Epithelial cell of esophagus (primary cell): ENCODE measurements around the genes CNTLN and IFNA4.

DNA sequence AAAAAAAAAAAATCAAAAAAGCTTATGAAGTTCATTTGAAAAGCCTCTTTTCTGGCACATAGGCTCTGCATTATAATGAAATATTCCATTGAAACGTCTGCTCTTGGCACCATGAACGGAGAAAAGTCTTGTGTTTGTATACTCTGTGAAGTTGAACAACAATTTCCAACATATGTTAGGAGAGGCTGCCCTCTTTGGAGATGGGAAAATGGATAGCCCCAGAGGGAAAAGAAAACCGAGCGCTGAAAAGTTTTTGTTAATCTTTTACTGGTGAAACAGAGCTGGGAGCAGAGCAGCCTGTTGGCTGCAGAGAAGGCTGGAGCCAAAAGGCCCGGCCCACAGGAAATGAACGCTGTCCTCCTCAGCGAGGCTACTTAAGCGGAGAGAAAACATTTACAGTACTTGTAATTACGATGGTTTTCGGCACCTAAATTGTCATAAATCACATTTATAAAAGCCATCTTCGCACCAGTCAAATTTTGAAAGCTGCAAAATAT, 129.8 kb upstream of the CNTLN start:
- RRBS, result no CpG with 5 or more reads among the region's 11 CpGs

DNA sequence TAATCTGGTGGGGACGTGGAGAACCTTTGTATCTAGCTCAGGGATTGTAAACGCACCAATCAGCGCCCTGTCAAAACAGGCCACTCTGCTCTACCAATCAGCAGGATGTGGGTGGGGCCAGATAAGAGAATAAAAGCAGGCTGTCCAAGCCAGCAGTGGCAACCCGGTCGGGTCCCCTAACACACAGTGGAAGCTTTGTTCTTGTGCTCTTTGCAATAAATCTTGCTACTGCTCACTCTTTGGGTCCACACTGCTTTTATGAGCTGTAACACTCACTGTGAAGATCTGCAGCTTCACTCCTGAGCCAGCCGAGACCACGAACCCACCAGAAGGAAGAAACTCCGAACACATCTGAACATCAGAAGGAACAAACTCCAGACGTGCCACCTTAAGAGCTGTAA, 61.2 kb upstream of the CNTLN start:
- RRBS, result no CpG with 5 or more reads among the region's 9 CpGs

DNA sequence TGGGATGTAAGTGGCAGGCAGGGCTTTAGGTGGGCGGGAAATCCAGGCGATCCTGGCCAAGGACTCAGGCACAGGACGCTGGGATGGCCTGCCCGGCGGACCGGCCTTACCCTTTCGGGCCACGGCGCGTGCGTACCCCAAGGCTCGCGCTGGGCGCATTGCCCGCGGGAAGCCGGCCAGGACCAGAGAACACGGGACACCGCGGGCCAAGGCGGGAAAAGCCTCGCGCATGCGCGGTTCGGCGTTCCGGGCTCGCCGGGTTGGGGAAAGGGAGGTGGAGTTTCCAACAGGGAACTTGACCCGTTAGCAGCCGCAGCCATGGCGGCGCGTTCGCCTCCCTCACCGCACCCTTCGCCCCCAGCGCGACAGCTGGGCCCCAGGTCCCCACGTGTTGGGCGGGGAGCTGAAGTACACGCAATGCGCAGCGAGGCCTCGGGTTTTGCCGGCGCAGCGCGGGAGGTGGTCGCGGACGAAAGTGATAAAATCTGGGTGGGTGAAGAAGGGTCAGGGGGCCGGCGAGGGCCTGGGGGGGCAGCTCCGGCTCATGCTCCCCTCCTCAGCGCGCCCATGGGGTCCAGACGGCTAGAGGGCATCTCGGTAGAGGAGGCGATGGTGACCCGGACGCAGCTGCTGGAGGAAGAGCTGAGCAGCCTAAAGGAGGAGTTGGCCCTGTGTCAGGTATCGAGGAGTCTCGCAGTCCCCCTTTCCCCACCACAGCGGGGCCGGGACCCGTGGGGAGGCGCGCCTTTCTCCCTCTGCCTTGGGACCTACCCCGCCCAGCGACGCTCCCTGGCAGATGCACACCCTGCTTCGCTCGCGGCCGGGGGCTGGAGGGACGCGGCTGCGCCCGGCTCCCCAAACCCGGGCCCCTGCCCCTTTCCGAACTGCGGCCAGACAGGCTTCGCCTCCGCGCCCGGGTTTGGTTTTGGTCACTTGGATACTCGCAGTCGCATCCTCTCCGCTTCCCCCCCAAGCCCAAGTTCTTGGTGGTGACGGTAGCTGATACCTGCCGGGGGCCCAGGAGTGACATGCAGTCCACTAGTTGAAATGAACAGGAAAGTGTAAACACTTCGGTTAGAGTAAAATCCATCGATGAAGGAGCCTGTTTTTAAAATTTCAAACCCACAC, at the start of gene CNTLN:
TSS of gene CNTLN (plus strand) at position 293 of the 1,128 bp plus-strand sequence.
- RRBS, result 1% methylated on average over 47 of the region's 95 CpGs

- RRBS, result no CpG with 5 or more reads among the region's 9 CpGs
Measured at GRCh38 chr9:17268926-17269343, 134.1 kb downstream of the CNTLN start.

- RRBS, result no CpG with 5 or more reads among the region's 2 CpGs
Measured at GRCh38 chr9:17425273-17425636, 153.6 kb upstream of the SH3GL2 start.

- RRBS, result no CpG with 5 or more reads among the region's 5 CpGs
Measured at GRCh38 chr9:17604696-17605012, 25.8 kb downstream of the SH3GL2 start.

DNA sequence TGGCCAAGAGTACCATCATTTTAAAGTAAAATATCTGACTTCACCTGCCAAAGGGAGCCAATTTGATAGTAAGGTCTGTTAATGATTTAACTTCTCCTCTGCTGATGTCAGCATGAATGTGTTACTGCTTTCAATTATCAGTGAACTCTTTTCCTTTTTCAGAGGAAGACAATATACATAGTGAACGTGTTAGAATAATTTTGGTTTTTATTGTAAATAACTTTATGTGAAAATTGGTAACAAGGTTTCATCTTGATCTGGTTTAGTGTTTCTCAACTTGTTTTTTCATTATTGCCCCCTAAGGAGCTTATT, 409.7 kb downstream of the SH3GL2 start:
- RRBS, result no CpG with 5 or more reads among the region's 1 CpG

DNA sequence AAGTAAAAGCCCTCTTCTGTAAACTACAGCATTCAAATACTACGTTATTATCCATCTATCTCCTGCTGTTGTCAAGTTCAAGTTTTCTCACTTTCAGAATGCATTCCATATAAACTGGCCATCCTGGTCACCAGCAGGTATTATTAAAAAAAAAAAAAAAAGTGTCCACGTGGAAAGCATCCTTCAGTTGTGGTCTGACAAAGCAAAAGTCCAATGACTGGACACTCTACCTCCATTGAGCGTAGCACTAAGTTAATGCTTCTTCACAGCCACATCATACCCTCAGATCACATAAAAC, 13.2 kb downstream of the SAXO1 start:
- RRBS, result no CpG with 5 or more reads among the region's 3 CpGs

GRCh38 chr9:19101877-19102798, 566 bp downstream of the HAUS6 start:
- RRBS, result 2% methylated on average over 7 of the region's 36 CpGs

- RRBS, result no CpG with 5 or more reads among the region's 8 CpGs
Measured at GRCh38 chr9:19223553-19224072, 6.9 kb upstream of the DENND4C start.

GRCh38 chr9:19450181-19451563, 41.9 kb downstream of the ACER2 start:
- RRBS, result no CpG with 5 or more reads among the region's 10 CpGs

- RRBS, result no CpG with 5 or more reads among the region's 4 CpGs
Measured at GRCh38 chr9:19457782-19458020, 48.9 kb downstream of the ACER2 start.

DNA sequence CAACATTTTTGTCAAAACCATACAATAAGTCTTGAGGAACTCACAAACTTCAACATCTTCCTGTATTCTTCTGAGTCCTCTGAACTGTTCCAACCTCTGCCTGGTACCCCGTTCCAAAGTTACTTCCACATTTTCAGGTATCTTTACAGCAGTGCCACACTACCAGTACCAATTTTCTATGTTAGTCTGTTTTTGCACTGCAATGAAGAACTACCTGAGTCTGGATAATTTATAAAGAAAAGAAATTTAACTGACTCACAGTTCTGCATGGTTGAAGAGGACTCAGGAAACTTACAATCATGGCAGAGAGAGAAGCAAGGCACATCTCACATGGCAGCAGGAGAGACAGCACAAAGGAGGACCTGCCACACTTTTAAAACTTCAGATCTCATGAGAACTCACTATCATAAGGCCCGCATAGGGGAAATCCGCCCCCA, 81.1 kb downstream of the MLLT3 start:
- RRBS, result no CpG with 5 or more reads among the region's 3 CpGs

GRCh38 chr9:20550032-20550764, 72.1 kb downstream of the MLLT3 start:
- RRBS, result no CpG with 5 or more reads among the region's 6 CpGs

DNA sequence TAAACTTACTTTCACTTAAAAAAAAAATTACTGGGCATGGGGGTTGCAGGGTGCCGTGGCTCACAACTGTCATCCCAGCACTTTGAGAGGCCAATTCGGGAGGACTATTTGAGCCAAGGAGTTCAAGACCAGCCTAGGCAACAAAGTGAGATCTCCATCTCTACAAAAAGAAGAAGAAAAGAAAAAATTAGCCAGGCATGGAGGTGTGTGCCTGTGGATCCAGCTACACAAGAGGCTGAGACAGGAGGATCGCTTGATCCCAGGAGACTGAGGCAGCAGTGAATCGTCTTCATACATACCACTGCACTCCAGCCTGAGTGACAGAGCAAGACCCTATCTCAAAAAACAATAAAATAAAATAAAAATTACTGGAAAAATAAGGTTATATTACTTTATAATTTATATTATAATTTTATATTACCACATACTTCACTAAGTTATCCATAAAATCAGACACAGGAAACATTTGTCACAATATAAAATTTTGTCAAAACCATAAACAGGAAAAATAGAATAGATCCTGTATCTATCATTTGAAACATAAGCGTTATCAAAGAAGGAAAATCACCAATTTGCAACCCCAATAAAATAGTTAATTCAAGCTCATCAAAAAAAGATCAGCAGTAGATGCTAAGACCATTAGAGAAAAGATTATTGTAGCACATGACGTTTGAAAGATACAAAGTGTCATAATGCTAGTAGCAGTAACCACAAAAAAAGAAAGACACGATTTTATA, 27.1 kb downstream of the MLLT3 start:
- RRBS, result no CpG with 5 or more reads among the region's 7 CpGs

- RRBS, result no CpG with 5 or more reads among the region's 103 CpGs
Measured at GRCh38 chr9:20621194-20622279, 762 bp downstream of the MLLT3 start.

DNA sequence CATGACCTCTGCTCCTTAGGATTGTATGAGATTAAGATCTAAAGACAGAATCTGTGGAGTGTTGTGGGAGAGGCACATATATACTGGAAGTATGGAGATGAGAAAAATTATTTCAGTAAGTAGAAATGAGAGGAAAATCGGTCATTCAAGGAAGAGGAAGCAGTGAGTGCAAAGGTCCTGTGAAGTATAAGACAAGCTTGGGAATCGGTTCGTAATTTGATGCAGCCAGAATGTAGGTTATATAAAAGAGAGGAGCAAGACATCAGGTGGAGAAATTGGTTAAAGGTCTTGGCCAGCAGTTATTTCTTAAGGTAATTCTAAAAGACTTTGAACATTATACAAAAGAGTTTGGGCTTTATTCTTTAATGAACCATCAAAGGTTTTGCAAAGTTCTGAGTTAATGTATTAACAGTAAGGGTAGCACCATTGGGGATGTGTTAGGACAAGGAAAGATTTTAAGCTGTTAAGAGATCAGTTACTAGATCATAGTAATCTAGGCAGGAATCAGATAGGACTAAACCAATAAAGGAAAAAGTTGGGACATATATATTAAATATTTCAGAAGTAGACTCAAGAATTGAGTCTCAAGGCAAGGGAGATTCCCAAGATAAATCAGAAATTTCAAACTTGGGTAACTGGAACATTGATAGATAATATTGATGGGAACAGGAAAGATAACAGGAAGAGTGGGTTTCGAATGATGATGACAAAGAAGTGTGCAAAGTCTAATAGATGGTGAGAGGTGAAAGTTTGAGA, 129.1 kb downstream of the HACD4 start:
- RRBS, result no CpG with 5 or more reads among the region's 4 CpGs

GRCh38 chr9:21187479-21187784, at the start of gene IFNA4:
IFNA4 (minus strand) TSS chr9:21187587.
- RRBS, result no CpG with 5 or more reads among the region's 2 CpGs

DNA sequence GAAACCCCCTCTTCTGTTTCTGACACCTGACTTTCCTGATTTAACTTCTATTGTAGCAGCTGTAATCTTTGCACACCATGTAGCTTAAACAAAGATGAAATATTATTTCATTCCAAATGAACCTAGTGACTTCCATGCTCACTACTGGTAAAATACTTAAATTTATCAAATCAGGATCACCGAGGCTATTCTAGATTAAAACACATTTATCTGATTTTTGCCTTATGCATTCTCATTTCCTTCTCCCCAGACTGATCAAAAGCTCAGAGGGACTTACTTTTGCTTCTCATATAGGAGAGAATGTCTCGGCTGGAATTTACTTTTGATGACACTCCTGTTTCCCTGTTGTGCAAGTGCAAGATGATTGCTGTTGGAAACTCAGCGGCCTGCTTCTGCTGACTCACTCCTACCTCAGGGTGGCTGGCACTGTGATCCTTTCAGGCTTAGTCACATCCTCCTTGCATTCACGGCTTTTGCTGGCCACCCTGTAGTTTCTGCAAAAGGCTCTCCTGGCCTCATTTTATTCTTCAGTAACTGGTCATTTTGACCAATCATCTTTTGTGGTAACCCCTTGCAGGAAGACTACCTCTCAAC, 109.4 kb upstream of the IFNE start:
- RRBS, result no CpG with 5 or more reads among the region's 4 CpGs

DNA sequence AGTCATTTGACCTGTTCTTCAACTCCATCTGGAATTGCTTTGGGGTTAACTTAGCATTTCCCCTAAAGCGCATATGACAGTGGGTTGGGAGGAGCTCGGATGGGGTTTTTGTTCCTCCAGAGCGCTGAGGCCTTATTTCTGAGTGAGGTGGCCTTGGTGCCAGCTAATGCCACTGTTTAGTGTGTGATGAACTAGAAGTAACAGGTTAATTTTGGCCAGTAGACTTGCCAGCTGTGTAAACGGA, 34.1 kb downstream of the MTAP start:
- RRBS, result no CpG with 5 or more reads among the region's 4 CpGs